Measurements from ENCODE around the gene MNS1.

GRCh38 chr15:55652186-55652891, 64.2 kb upstream of the PYGO1 start:
- RRBS = no CpG with 5 or more reads among the region's 14 CpGs

GRCh38 chr15:55741305-55742015, 1.5 kb downstream of the PRTG start:
- RRBS = no CpG with 5 or more reads among the region's 22 CpGs

DNA sequence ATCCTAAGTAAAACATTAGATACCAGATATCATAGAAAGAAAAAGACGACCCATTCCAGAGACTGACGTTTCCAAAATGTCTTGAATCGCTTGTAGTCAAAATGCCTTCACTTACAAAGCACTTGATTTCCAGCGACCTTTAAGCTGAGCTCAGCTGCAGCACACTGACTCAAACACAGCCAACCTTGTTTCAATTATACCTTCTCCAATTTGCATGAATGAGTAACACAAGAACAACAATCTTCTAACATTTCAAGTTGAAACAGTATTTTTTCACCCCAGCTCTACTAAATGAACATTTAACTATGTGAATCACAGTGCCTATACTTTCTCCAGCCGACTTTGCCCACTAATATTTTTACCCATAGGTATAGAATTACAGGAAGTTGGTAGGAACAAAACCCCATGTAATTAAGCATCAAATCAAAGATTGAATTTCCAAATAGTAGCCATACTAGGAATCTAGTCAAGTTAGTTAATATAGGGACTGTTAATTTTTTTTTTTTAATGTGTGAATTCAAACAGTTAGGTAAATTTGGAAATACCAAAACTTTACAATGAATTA, 76.4 kb downstream of the NEDD4 start:
- RRBS = no CpG with 5 or more reads among the region's 5 CpGs

DNA sequence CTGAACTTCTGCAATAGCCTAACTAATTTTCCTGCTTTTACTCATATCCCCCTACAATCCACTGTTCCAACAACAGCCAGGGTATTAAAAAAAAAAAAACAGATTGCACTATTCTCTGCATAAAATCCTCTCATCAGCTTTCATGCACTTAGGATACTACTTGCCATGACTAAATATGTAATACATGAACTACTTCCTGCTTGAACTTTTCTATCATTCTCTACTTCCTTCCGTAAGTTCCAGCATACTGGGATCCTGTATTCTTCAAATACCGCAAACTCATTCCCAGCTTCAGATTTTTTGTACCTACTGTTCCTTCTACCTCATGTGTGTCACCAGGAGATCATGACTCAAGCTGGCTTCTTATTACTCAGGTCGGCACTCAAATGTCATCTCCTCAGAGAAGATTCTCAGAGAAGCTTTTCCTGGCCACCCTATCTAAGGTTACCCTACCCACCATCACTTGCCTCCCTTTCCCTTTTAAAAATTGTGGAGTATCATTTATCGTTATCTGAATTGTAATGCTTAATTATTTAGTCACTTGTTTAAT, 66.8 kb downstream of the RFX7 start:
- RRBS = no CpG with 5 or more reads among the region's 4 CpGs

- RRBS = no CpG with 5 or more reads among the region's 5 CpGs
These were observed 593 bp downstream of the MNS1 start for GRCh38 chr15:56464403-56464684.

- RRBS = no CpG with 5 or more reads among the region's 49 CpGs
These were observed at the start of gene MNS1 for GRCh38 chr15:56464685-56465936. TSS of gene MNS1 (minus strand) at chr15:56465137.

DNA sequence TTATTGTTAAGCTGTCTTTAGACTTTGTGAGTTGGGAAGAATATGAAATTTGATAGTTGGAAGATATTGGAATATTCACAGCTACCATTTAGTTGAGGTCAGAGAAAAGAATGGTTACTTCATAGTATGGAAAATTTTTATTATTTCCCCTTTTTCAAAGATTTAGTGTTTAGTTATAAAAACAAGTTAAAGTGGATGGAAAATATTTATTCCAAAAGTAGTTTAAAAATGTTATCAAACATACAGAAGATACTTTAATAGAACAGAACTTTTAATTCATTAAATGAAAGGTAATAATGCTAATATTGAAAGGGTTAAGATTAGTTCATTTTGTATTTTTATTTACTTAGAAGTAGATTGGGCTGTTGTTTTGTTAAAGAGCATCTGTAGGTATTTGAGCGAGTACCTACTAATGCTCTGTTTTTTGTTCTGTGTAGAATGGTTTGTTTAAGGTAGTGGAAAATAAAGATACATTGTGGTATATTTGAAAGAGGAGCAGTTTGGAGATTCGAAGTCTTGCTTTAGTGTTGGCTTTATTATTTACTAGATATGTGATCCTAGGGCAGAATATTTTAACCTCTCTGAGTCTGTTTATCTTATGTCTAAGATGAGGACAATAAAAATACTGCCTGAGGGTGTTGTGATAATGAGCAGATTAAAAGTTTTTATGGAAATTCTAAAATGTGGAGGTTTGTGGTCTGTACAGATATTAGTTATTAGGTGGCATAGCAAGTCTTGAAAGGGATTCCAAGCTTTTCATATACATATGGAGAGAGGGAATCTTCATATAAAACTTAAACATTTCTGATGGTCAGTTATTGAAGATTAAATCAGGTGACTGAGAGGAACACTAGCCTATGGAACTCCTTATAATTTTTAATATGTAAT, 14.8 kb downstream of the TCF12 start:
- RRBS = no CpG with 5 or more reads among the region's 2 CpGs

DNA sequence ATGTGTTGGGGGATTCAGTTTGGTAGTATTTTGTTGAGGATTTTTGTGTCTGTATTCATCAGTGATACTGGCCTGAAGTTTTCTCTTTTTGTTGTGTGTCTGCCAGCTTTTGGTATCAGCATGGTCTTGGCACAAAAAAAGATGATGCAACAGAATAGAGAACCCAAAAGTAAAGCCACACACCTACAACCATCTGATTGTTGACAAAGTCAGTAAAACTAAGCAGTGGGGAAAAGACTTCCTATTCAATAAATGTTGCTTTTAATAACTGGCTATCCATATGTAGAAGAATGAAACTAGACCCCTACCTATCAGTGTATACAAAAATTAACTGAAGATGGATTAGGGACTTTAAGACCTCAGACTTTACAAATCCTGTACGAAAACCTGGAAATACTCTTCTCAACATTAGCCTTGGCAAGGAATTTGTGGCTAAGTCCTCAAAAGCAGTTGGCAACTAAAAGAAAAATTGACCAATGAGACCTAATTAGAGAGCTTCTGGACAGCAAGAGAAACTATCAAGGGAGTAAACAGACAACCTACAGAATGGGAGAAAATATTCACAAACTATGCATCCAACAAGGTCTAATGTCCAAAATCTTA, 77.8 kb downstream of the TCF12 start:
- RRBS = no CpG with 5 or more reads among the region's 1 CpG

- RRBS = no CpG with 5 or more reads among the region's 5 CpGs
These were observed 162.6 kb upstream of the CGNL1 start for GRCh38 chr15:57213646-57214185.

GRCh38 chr15:57259560-57260111, 116.7 kb upstream of the CGNL1 start:
- RRBS = no CpG with 5 or more reads among the region's 6 CpGs

GRCh38 chr15:57281275-57281879, 94.9 kb upstream of the CGNL1 start:
- RRBS = no CpG with 5 or more reads among the region's 8 CpGs

GRCh38 chr15:57330680-57331091, 45.6 kb upstream of the CGNL1 start:
- RRBS = no CpG with 5 or more reads among the region's 9 CpGs

DNA sequence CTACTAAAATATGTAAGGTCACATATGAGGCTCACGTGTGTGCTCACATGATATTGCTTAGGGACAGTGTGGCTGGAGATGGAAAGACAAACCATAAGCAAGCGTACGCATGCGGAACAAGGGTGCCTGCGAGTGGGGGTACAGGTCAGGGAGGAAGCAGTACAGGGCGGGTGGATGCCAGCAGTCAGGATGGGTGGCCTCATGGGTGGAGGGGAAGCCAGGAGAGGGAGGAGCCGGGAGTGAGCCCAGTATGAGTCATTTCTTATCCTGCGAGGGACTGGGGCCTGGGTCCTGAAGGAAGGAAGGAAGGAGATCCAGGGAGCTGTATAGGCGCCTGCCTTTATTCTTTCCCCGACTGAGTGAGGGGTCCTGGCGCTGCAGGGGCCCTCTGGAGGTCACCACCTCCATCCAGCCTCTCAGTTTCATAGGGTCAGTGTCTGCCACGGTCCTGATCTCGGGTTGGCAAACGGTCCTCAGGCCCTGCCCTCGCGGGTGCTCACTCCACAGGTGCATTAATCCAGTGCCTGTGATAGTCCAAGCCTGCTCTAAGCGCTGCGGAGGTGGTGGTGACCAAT, 42.0 kb upstream of the CGNL1 start:
- RRBS = no CpG with 5 or more reads among the region's 18 CpGs

DNA sequence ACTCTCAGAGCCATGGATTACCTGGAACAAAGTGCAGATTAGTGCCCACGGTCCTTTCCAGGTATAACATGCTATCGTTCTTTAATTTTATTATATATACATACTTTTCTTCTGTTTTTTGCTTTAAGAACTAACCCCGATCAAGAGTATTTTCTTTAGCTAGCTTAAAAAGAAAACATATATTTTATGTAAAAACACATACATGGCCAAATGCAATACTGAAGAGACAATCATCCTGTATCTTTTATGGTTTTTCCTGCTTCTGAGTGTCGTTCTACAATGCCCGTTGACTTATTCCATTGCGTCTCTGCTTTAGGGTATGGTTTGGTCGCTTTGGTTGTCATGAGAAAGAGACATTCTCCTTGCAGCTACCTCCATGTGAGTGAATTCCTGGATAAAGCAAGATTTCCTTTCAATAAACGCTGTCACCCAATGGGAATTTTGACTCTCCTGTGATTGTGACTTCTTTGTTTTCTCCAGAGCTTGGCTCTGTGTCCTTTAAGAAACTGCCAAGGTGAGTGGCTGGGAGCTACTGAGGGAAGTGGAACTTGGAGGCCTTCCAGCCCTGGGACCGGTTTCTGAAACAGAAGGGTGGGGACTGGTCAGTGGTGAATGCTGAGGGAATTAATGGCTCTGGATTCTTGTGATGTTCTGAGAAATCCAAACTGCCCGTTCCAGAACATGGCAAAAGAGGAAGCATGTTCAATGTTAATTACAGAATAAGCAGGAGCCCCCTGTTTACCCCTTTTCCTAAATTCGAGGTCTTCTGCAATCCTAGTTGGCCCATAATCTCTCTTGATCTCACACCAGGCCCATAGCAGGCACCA, 41.2 kb upstream of the MYZAP start:
- RRBS = no CpG with 5 or more reads among the region's 11 CpGs

DNA sequence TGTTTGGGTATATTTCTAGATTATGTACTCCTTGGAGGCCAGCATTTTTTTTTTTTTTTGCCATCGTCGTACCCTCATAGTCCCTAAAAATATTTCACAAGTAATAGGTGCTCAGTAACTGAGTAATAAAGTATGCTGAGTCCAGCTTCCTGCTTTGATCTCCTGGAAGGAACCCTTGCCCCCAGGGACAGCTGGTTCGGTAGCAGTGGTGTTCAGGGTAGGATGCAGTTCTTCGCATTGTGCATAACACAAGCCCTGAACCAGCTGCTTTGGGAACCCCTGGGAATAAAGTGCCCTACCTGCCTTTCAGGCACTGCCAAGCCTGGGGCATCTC, 7.6 kb downstream of the MYZAP start:
- RRBS = no CpG with 5 or more reads among the region's 4 CpGs

- RRBS = no CpG with 5 or more reads among the region's 8 CpGs
These were observed 34.0 kb downstream of the MYZAP start for GRCh38 chr15:57625632-57626228.

DNA sequence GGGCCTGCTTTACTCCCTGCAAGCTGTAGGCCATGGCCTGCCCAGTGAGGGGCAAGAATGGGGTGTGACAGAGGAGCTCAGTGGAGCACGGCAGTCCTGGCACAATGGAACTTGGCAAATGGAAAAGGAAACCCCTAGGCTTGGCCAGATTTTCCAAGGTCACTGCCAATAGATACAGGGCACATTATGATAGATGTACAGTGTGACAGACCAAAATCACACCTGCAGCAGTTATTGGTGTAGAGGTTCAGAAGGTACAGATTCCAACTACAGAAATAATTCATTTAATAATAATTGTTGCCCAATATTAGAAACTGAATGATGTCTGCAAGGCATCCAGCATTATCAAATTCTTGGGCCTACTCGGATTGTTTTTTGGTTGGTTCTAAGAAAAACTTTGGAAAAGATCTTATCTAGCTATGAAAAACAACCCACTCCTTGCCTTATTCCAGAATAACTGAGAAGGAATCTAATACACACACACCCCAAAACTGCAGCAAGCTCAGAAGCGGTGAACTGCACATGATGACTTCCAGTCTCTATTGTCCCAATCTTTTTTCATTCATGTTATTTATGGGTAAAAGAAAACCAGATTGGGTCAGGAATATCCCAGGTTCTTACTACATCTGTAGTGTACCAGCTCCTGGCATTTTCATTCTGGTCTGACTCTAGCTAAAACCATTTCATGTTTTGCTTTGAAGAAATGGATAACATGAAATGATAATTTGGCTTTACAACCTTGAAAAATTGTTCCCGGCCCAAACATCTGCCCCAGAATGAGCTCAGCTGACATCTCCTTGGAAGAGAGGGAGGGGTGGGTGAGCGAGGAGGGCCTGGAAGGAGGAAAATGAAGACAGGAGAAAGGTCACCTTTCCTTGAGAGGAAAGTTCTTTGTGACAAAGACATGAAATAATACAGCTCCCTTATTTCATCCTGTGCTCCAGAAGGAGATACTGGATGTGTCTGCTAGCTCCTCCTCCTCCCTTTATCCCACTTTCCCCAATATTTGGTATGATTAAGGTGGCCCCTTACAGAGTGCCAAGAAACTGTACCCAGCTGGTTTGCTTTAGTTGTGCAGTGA, 111.2 kb downstream of the ALDH1A2 start:
- RRBS = no CpG with 5 or more reads among the region's 5 CpGs

GRCh38 chr15:58147267-58147582, 9.0 kb downstream of the AQP9 start:
- RRBS = no CpG with 5 or more reads among the region's 3 CpGs

DNA sequence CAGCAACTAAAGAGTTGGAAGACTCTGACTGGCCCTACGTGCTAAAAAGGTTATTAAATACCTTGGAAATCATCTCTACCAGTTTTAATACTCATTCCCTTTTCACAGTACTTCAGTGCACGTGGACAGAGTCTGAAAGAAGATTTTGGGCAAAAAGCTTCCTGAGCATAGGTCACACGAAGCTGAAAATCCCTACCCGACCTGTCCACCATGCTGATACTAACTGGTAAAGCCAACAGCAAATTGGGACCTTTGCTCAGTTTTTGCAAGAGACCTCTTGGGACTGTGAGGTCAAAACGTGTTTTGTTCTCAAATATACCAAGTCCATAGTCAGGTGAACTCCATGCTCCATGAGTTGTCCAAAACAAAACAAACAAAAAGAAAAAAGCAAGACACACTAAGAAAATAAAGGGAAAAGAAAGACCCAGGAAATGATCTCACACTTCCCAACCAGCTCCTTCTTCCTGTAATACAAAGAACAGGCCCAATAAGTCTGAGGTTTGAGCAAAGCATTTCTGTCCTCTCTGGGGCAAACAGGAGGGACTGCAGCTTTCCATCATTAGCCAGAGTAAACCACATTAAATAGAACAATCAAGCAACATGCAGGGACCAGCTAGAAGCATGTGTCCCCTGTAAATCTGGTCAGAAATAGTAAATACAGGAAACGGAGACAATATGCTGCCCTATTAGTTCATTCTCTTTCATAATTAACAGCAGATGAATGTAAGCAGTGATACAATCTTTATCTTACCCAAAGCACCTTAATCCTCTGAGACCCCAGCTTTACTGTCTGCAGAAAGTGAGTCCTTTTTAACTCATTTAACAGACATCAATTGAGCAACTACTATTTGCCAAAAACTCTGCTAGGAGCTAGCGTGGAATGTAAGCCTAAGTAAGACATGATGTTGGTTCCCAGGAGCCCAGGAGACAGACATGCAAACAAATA, 125.1 kb upstream of the LIPC start:
- RRBS = no CpG with 5 or more reads among the region's 7 CpGs

GRCh38 chr15:58458913-58459495, 27.2 kb downstream of the LIPC start:
- RRBS = no CpG with 5 or more reads among the region's 3 CpGs

All from AG09309 (cell line).